ENCODE measurements around a stretch of chr3.

DNA sequence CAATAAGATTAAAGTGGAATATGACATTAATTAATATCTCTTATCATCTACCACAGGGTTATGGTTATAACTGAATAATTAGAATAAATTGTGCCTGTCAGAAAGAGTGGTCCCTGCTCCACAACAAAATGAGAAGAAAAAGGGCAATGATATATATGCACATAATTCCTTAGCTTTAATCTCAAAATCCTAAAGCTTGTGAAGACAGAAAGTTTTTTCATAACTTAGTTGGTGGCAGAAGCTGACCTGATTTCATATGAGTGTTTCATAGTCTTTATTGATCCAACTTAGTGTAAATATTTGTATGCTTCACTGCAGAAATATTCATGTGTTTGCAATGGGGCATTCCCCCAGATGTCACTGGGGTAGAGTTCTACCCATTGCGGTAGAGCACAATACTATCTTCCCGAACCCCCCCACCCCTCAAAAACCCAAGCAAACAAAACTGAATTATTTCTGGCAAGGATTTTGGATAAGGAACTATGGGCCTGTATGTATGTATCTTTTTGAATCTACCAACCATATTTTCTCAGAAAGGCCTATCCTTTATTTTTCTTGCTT, 221.2 kb downstream of the THRB start:
- RRBS: no CpG with 5 or more reads among the region's 2 CpGs

GRCh38 chr3:24314480-24315026, 180.1 kb downstream of the THRB start:
- RRBS: no CpG with 5 or more reads among the region's 5 CpGs

- RRBS: 4% methylated on average over 15 of the region's 62 CpGs
These were observed 950 bp upstream of the THRB start for GRCh38 chr3:24495371-24496228.

GRCh38 chr3:25539333-25539542, 111.2 kb downstream of the RARB start:
- RRBS: no CpG with 5 or more reads among the region's 2 CpGs

- RRBS: no CpG with 5 or more reads among the region's 1 CpG
These were observed 29.1 kb downstream of the TOP2B start for GRCh38 chr3:25635527-25636146.

DNA sequence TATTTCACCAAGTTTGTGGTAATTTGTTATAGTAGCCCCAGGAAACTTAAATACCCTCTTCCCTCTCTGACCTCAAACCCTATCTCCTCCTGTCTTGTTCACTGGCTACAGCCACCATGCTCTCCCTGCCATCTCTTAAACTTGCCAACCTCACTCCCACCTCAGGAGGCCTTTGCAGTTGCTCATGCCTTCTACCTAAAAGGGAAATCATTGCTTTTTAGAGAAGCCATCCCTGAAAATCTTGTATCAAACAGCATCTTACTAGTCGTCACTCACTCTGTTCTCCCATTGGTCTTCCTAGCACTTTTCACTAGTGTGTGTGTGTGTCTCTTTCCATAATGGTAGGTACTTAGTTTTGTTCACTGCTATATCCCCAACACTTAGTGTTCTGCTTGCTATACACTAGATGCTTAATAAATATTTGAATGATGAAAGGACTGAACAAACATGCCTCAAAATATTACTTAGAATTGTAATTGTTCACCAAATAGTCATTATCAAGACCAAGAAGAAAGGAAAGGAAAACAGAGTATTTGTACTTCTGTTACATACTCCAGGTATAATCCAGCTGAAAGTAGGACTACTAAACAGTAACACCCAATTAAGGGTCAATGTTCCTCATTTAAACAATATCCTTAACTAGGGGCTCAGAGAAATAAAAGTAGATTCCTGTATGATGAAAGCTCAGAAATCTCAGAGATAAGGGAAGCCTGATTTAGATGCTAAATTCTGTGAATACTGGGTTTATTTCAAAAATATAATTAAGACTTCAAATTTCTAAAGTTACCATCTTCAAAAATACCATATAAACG, 39.8 kb downstream of the NGLY1 start:
- RRBS: no CpG with 5 or more reads among the region's 2 CpGs

DNA sequence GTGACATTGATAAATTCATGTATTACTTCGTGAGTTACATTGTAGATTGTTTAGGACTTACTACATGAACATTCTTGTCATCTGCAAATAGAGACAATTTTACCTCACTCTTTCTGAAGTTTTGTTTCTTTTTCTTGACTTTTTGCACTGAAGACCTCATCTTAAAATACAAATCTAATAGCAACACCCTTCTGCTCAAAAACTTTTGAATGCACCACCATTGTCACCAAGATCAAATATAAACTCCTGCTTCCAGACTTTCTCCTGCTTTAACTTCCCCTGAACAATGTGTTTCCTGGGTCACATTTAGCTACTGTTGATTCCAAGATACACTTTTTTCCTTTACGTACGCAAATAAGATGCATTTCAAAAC, 221.1 kb downstream of the OXSM start:
- RRBS: no CpG with 5 or more reads among the region's 3 CpGs

- RRBS: no CpG with 5 or more reads among the region's 20 CpGs
These were observed 1.8 kb downstream of the LRRC3B start for GRCh38 chr3:26624383-26624744.

- RRBS: no CpG with 5 or more reads among the region's 34 CpGs
These were observed 182.2 kb upstream of the CMC1 start for GRCh38 chr3:28059055-28059777.

DNA sequence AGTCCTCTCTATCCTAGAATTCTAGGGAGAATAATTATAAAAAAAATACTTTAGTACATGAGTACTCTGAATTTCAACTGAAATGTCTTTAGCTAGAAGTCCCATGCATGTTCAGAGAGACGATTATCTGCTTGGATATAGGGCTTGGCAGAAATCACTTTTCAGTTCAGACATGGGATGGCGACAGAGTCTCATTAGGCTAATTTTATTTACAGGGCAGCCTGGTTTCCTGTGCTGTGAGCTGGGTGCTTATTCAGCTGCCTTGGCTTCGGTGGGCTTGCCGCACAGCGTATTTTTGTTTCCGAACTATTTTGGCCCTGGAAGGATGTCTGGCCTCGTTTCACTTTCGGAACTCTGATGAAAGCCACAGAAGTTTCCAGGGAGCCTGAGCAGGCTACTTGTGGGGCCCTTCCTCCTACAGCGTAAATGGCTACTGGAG, 364.2 kb upstream of the RBMS3 start:
- RRBS: no CpG with 5 or more reads among the region's 9 CpGs

GRCh38 chr3:29279663-29280097, 1.2 kb upstream of the RBMS3 start:
- RRBS: no CpG with 5 or more reads among the region's 9 CpGs

- RRBS: no CpG with 5 or more reads among the region's 4 CpGs
These were observed 234.8 kb downstream of the RBMS3 start for GRCh38 chr3:29515594-29516172.

DNA sequence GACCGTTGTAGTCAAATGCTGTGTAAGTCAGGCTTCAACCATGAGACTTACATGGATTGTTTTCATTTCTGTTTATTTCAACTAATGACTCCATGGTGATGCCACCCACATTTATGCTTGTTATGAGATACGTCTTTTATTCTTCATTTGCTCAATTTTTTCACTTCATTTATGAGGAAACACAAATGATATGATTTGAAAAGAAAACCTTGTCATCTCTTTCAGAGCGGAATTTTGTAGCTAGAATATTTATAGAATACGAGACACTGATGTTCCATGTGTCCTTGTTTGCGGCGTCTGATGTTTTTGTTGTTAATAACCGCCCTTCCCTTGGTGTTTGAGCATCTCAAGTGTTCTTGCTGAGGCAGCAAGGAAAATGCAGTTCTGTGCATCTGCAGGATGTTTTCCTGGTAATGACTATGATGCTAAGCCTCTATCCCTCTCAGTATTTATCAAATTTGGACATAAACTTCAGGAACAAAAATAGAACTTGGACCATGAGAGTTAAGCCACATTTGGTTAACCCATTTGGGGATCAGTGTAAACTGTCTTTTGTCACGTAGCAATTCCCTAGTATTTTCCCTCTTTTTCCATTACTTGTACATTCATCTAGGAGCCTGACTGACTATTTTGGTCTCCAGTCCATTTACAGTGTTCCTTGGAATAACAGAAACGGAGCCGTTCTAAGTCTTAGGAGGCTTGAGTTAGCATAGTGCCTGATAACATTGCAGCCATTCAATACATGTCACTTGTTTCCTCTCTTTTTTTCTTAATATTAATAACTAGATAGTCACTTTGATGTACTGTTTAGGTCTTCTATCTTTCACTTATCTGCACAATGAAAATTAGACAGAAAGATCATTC, 250.7 kb downstream of the RBMS3 start:
- RRBS: no CpG with 5 or more reads among the region's 10 CpGs

DNA sequence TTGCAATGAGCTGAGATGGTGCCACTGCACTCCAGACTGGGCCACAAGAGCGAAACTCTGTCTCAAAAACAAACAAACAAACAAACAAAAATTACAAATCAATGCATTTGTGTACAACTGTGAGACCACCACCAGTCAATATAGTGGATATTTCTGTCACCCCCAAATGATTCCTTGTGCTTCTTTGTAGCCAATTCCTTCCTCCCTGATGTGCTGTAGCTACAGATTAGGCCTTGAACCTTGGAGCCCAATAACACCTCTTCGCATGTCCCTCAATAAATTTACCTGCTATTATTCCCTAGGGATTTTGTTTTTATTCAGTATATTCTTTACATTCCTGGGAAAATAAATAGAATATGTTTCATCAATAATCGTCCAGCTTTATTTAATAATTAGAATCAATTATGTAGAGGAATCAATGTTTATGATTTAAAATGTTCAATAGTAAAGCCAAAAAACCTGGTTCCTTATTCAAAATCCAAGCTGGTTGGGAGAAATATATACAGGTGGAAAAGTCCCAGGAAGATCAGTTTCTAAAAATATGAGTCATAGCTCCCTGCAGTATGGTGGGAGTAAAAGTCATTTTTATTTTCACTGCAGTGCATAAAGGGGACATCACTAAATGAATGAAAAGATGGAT, 335.7 kb downstream of the RBMS3 start:
- RRBS: no CpG with 5 or more reads among the region's 3 CpGs

DNA sequence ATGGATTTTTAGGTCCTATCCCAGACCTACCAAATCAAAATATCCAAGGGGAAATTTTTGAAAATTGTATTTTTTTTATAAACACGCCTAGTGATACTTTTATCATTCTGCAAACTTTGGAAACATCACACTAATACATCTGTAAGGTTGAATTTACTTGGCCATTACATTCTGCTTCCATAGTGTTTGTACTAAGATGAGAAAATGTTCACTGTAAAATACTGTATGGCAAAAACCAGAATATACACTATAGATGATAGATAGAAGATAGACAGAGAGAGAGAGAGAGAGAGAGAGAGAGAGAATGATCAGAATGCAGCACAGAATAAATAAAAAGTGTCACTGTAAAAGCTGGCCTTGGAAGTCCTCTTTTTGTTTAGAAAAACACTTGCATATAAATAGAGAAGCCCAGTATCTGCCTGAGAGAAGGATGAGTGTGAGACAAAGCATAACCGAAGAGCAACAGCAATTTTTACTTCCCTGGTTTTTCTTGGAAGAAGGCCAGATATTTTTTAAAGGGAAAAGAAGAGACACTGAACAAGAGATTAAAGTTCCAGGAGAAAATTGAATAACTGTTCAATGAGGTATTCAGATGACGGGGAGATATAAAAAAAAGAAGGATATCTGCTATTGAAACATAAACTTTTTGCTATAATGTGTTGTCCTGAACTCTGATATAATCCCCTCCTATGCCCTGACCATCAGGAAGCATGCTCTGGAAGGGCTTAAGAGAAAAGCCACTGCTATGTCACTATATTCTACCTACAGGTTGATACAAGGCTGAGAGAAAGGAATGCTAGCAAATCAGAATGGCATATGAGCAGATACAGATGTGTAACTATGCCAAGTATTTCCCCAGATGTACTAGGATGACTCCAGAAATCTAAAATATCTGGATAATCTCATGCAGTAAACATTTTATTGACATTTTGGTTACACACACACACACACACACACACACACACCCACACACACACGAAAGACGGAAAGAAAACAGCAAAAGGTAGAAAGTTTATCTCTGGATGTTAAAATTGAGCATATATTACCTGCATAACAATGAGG, 358.8 kb downstream of the RBMS3 start:
- RRBS: no CpG with 5 or more reads among the region's 5 CpGs

- RRBS: no CpG with 5 or more reads among the region's 1 CpG
These were observed 320.4 kb upstream of the TGFBR2 start for GRCh38 chr3:30285831-30286559.

DNA sequence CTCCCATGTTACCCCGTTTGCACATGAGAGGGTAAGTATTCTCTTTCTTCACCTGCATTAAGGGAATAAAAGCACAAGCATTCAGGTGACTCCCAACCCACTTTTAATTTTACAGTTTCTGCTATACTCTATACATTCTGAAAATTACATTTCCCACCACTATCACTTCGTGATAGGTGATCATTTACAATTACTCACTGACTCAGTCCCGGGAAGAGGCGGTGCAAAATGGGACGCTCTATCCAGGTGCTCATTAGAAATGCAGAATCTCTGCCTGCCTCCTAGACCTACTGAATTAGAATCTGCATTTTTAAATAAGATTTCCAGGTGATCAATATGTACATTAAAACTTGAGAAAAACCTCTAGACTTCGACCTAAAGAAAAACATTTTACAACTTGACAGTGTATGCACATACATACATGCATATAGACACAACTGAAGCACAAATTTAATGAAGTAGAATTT, 691 bp upstream of the TGFBR2 start:
- RRBS: no CpG with 5 or more reads among the region's 6 CpGs

GRCh38 chr3:30648927-30649600, 42.7 kb downstream of the TGFBR2 start:
- RRBS: no CpG with 5 or more reads among the region's 5 CpGs

- RRBS: no CpG with 5 or more reads among the region's 4 CpGs
These were observed 67.7 kb downstream of the TGFBR2 start for GRCh38 chr3:30674071-30674584.

- RRBS: no CpG with 5 or more reads among the region's 10 CpGs
These were observed 82.7 kb downstream of the TGFBR2 start for GRCh38 chr3:30688783-30689736.